ENCODE results near the gene MBNL2.

DNA sequence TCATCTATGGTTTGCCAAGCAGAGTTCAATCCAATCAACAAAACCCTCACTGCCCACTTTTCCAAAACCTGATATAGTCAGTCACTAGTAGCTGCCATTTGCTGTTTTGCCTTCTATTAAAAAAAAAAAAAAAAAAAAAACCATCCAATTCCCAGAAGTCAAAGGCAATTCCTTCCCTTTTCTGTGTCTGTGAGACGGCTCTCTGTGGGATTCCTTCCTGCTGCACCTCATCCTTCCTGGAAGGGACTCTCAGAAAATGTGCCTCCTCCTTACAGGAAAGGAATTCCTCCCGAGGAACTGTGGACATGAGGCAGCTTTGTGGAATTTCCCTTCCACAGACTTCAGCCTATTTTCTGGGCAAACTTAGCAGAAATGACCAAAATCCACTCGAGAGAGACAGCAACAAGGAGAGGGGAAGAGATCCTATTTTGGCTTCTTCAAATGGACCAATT lies 20.8 kb downstream of the ABCC4 start:
- PRO-cap = no peak

- PRO-cap = no peak
Measured at GRCh38 chr13:95301998-95302389, 743 bp upstream of the ABCC4 start.

DNA sequence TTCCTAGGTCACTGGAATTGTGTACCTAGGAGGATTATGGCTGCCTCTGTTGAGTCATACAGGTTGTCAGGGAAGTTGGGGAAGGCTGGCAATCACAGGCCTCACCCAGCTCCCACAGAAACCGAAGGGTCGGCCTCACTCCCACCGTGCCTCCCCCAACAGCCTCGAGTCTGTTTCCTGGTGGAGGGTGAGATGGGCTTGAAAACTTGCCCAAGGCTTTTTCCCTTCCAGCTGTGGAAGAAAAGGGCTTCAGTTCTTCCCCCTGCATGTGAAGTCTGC lies 60.2 kb upstream of the CLDN10 start:
- PRO-cap = no peak

DNA sequence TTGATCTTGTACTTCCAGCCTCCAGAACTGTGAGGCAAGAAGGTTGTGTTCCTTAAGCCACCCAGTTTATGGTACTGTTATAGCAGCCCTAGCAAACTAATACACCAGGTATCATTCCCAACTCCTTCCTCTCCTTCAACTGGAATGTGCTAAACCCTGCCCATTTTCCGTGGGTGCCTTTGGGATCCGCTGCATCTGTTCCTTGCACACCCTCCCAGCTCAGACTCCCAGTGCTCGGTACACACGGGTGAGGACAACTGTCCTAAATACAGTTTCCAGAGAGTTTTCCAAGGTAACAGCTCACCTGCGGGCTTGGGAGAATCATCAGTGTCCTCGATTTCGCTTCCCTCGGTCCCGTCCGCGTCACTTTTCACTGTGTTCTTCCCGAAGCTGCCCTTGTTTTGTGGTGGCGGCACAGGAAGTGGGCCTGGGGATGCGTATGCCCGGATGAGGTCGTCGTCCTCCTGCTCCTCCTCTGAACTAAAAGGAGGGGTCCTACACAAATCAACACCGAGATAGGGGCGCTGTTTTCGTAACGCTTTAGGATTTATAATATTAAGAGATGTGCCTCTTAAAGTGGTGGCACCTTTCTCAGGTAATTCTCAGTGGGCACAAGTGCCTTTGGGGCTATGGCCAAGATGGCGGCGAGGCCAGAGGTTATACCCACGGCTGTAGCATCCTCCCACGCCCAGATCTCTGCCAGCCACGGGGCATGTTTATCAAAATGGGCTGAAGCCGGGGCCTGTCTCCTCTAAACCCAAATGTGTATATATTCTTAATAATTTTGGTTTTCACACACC lies 34.9 kb downstream of the CLDN10 start:
- PRO-cap = no peak

DNA sequence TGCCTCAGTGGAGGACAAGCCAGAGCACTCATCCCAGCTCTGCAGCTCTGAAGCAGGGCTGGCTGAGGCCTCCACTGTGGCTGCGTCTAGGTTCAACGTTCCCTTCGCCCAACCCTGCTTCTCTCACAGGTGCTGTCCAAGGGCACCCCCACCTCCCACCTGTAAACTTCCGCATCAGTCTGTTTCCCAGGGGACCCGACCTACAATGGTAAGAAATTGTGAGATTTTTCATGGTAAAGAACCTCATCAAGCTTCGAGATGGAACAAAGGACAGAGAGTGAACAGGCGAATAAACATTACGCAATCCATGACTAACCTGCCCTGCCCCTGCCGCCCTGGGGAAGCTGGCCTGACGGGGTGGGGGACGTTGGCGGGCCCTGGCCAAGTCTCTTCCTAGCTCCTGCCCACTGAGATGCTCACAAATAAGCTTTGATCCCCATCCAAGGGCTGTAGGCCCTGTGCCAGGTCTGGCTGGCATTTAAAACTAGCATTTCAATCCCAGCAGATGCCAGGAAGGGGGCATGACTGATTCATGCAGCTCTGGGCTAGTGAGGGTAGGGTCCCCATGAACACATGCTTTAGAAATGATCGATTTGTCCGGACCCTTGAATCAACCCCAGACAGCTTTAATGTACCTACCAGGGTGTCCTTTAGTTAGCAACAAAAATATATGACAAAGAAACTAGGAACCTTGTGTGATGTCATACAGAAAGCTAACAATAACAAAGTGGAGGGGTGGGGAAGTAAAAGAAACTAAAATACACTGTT lies 40.3 kb downstream of the DZIP1 start:
- PRO-cap = bidirectional peak, plus-strand start at position 504 of the sequence, minus-strand start at position 279 of the sequence

DNA sequence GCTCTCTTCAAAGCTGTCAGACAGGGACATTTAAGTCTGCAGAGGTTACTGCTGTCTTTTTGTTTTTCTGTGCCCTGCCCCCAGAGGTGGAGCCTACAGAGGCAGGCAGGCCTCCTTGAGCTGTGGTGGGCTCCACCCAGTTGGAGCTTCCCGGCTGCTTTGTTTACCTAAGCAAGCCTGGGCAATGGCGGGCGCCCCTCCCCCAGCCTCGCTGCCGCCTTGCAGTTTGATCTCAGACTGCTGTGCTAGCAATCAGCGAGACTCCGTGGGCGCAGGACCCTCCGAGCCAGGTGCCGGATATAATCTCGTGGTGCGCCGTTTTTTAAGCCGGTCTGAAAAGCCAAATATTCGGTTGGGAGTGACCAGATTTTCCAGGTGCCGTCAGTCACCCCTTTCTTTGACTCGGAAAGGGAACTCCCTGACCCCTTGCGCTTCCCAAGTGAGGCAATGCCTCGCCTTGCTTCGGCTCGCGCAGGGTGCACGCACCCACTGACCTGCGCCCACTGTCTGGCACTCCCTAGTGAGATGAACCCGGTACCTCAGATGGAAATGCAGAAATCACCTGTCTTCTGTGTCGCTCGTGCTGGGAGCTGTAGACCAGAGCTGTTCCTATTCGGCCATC lies 241.8 kb downstream of the HS6ST3 start:
- PRO-cap = no peak

GRCh38 chr13:97221812-97223103 lies at the start of gene MBNL2:
Gene MBNL2 (plus strand): TSS chr13:97222333.
- PRO-cap = bidirectional peak, plus-strand start at chr13:97222326, minus-strand start at chr13:97222196

GRCh38 chr13:97269599-97270295 lies 47.6 kb downstream of the MBNL2 start:
- PRO-cap = no peak

GRCh38 chr13:97274689-97275512 lies 52.8 kb downstream of the MBNL2 start:
- PRO-cap = no peak

- PRO-cap = no peak
Measured at GRCh38 chr13:97295161-97296104, 73.3 kb downstream of the MBNL2 start.

- PRO-cap = no peak
Measured at GRCh38 chr13:97319152-97319632, 97.1 kb downstream of the MBNL2 start.

DNA sequence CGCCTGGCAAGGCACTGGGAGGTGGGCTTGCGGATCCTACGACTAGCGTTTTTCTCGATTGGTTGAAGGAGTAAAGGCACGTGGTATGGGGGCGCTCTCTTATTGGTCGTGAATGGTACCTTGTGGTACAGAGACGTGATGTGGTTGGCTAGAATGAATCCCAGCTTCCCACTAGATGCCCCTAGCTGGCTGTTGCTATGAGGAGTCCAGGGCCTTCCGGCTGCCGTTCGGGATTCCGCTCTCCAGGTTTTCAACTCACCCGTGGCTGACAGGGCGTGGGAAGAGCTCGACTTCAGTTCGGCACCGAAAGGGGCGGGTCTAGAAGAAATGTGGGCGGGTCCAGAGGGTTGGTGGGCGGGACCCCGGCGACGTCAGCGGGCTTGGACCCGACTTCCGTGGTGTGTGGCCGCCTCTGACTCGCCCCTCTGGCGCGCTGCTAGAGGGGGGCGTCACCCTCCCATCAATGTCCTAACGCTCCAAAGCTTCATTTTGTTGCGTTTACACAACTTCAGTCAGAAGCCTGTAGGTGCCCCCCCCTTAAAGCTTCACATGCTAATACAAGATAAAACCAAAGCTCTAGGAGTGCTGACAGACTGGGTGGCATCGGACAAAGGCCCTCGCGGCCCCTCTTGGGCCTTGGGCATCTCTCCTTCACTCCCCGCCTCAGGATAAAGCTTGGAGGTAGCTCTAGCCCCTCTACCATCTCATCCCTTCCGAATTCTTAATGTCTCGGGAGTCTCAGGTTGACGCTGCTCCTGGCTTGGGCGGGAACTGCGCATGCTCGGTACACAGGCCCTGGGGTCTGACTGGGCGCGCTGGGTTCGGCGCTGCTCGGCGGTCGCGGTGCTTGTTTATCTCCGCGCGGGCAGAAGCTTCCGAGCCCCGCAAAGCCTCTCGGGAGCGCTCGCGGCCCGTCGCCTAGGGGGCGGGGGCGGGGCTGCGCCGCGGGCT lies 619 bp upstream of the RAP2A start:
- PRO-cap = bidirectional peak, plus-strand start at position 192 of the sequence, minus-strand start outside the sequence; unidirectional peak, plus-strand start at position 389 of the sequence; bidirectional peak, plus-strand start outside the sequence, minus-strand start at position 874 of the sequence

- PRO-cap = no peak
Measured at GRCh38 chr13:97967942-97968288, 14.4 kb downstream of the IPO5 start.

DNA sequence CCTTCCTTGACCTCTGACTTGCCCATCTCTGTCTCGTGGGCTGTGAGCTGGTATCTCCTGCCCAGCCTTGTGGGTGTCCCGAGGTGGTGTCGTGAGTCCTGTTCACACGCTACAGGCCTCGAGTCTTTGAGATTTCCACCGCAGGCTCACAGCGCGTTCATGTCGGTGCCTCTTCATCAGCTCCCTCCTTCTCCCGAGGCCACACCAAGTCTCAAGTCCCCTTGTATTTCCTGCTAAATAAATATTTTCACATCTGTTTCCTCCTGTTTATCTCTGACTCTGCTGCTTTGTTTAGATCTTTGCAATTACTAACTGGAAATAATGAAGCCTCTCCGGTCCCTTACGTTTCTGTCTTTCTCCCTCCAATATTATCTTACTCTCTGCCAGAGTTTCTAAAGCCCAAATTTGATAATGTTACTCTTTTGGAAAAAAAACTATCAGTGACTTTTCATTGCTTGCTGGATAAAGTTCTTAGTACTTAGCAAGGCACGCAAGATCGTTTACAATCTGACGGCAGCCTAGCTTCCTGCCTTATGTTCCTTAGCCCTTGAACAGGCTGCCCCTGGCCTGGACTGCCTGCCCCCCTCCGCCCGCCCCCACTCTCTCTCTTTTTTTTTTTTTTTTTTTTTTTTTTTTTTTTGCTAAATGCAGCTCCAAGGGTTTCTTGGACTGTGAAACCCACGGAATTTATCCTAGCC lies 130.5 kb upstream of the RNF113B start:
- PRO-cap = unidirectional peak, minus-strand start at position 213 of the sequence

- PRO-cap = no peak
Measured at GRCh38 chr13:98313140-98314061, 136.3 kb upstream of the RNF113B start.

GRCh38 chr13:98315503-98315980 lies 138.5 kb upstream of the RNF113B start:
- PRO-cap = no peak

DNA sequence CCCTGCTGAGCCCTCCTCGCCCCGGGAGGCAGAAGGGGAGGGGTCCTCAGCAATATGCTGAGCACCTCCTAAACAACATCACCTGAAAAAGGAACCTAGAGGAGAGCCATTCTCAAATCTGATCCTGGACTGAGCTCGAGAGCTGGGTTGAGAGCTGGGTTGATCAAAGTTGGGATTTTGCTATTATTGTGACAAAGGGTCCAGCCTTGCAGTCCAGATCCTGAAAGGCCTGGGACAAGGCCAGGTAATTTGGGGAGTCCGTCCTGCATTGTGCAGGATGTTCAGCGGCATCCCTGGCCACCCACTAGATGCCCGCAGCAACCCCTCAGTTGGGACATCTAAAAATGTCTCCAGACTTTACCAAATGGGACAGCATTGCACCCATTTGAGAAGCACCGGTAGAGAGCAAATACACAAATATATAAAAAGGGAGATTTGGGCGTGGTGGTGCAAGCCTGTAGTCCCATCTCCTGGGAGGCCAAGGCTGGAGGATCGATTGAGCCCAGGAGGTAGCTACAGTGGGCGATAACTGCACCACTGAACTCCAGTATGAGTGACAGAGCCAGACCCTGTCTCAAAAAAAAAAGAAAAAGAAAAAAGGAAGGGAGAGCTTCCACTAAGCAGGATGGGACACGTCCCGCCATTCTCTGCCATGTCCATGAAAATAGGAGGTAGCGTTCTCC lies 129.5 kb downstream of the STK24 start:
- PRO-cap = no peak

- PRO-cap = no peak
Measured at GRCh38 chr13:98483855-98484347, 93.0 kb downstream of the STK24 start.

DNA sequence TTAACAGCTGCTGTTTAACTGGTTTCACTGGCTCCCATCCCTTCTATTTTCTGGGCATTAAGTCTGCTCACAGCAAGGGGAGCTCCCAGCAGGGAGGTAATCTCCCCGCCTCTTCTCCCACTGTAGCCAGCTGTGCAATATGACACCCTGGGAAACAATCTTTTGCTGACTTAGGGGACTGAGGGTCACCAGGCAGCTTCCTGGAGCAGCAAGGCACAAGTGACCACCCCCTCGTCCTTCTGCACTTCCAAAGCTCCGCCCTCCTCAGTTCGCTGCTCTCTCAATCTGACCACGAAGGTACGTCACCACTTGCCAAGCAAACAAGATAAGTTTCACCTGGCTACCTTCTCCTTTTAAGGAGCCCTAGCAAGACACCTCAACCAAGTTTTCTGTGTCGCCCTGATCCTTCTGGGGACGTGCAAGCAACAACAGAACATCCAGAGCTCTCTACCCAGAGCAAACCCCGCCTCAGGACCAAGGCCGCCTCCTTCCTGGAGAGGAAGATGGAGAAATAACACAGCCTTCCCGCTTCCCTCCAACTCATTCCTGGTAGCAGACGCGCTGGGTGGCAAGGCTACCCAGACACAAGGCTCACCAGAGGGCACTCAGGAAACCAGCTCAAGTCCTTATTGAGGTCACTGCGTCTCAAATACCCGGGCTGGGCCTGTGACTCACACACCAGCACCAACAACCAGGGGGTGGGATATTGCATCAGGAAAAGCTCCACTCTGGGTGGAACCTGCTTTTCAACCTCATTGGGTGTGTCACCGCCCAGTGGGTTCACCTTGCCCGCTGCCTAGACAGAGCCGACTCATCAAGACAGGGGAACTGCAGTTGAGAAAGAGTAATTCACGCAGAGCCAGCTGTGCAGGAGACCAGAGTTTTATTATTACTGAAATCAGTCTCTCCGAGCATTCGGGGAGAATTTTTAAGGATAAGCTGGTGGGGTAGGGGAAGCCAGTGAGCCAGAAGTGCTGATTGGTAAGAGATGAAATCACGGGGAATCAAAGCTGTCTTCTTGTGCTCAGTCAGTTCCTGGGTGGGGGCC lies 92.2 kb downstream of the STK24 start:
- PRO-cap = bidirectional peak, plus-strand start at position 809 of the sequence, minus-strand start at position 606 of the sequence

DNA sequence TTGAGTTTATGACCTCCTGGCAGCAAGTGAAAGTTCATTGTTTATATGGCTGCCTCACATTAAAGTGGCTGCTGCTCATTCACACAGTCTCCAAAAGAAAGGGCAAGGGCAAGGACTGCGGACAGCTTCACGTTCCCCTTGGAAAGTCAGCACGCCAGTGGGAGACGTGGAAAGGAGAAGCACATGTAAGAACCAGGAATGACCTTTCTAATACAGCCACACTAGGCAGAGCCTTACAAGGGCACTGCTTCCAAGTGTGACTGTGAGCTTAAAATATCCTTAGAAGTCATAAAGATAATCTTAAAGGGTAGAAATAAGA lies 73.5 kb downstream of the STK24 start:
- PRO-cap = no peak

All from bile duct (tissue), 1 donor.